Osteoblast (primary cell): Measurements from ENCODE around the genes ELAPOR1 and GSTM1.

DNA sequence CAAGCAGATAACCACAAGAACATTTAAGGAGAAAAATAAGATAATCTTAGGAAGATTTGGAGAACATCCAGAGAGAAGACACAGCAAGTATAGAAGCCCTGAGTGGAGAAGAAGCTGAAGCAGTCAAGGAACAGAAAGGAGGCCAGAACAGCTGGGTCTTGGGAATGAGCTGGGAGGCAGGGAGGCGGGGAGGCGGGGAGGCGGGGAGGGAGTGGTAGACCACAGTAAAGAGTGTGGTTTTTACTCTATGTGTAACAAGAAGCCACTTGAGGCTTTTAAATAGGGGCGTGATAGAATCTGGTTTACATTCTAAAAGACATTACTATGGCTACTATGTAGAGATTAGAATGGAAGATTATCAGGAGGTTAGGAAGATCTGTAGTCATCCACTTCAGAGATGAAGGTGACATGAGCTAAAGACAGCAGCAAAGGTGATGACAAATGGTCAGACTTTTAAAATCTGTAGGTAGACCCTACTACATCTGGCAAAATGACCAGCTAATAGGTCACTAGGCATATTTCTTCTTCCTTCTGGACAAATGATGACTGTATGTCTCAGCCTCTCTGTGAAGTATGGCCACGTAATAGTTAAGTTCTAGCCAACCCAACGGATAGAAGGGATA, 6.5 kb downstream of the CLCC1 start:
- CAGE, long polyA plus RNA, result no peak
- RRBS, result no CpG with 5 or more reads among the region's 6 CpGs

- CAGE, long polyA plus RNA, result no peak
- RRBS, result 5% methylated on average over 5 of the region's 69 CpGs
Observed at GRCh38 chr1:109113585-109114660, at the start of gene ELAPOR1. ELAPOR1 (plus strand) TSS chr1:109114115.

GRCh38 chr1:109115940-109116332, 2.0 kb downstream of the ELAPOR1 start:
- CAGE, long polyA plus RNA, result no peak
- RRBS, result no CpG with 5 or more reads among the region's 3 CpGs

DNA sequence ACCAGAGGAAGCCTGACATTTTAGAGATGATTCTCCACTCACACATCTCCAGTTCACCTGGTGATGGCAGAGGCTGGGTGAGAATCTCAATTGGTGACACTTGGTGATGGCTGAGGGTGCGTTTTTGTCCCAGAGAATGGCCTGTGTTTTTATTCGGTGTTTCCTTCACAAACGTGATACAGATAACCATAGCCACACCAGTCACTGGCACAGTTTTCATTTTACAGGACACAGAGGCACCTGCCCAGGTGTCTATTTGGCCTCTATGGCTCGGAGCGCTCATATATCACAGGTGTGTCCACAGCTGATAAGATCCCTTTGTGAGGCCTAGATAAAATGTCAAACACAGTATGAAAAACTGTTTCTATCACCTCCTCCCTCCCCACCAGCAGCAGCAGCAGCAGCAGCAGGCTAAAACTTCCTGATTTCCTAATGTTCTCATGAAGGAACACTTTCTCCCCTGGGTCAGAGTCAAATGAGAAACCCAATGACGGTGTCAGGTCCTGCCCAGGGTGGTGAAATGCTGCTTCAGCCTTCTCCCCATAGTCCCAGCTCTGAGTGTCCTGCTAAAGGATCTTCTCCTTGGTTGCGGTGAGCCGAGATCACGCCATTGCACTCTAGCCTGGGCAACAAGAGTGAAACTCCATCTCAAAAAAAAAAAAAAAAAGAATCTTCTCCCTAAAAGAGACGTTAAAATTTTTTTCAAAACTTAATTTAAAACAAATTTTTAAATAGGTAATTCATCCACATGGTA, 24.4 kb downstream of the ELAPOR1 start:
- CAGE, long polyA plus RNA, result no peak
- RRBS, result no CpG with 5 or more reads among the region's 10 CpGs

GRCh38 chr1:109197132-109197783, 16.5 kb upstream of the SARS1 start:
- CAGE, long polyA plus RNA, result no peak
- RRBS, result 5% methylated on average over 2 of the region's 11 CpGs

GRCh38 chr1:109275478-109276050, 7.4 kb downstream of the PSRC1 start:
- CAGE, long polyA plus RNA, result no peak
- RRBS, result no CpG with 5 or more reads among the region's 12 CpGs

DNA sequence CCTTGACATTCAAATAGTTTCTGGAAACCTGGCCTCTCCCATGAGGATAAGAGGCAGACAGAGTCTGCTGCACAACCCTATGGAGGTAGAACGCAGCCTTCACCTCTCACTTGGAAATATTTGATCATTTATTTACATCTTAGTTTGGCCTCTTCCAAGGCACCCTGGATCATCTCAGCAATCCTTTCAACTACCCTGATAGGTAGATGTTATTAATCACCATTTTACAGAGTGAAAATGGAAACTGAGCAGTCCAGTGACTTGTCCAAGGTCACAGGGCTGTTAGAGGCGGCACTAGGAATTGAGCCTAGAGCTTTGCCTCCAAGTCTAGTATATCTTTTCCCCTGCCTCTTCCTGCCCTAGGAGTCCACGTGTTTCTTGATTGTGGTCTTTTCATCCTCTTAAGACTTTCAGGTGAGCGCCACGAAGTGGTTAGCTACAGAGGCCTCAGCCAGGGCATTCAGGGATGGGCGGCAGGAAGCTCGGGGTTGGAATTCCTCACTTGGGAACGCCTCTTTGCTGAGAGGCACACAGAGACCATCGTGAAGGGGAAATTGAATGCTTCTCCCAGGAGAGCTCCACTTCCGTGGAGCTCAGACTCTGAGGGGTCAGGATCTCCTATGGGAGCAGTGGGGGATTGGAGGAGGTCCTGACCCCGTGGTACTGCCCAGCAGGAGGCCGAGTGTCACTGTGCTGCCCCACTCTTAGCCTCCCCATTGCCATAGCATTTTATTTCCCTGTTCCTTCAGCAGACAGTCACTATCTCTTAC, 903 bp downstream of the MYBPHL start:
- CAGE, long polyA plus RNA, result no peak
- RRBS, result no CpG with 5 or more reads among the region's 12 CpGs

- CAGE, long polyA plus RNA, result no peak
- RRBS, result no CpG with 5 or more reads among the region's 5 CpGs
Observed at GRCh38 chr1:109389179-109389747, 8.5 kb downstream of the SORT1 start.

DNA sequence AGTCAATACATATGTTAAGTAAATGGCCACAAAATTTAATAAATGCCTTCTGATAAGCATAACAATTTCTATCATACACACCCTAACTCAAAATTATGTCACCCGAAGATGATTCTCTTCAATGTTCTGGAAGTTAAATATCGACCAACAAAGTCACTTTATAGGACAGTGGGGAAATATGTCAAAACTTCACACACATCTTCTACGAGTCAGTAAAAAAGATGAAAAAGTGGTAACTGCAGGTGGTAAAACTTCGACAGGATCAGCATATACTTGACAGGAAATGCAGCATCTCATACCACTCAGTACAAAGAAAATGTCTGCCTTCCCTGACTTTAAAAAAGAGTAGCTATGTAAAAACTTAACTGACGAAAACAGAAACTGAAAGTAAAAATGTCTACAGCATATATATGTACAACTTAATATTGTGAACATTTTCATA, 982 bp downstream of the PSMA5 start:
- CAGE, long polyA plus RNA, result no peak
- RRBS, result no CpG with 5 or more reads among the region's 5 CpGs

- CAGE, long polyA plus RNA, result no peak
- RRBS, result no CpG with 5 or more reads among the region's 1 CpG
Observed at GRCh38 chr1:109467729-109468043, 1.3 kb downstream of the SYPL2 start.

DNA sequence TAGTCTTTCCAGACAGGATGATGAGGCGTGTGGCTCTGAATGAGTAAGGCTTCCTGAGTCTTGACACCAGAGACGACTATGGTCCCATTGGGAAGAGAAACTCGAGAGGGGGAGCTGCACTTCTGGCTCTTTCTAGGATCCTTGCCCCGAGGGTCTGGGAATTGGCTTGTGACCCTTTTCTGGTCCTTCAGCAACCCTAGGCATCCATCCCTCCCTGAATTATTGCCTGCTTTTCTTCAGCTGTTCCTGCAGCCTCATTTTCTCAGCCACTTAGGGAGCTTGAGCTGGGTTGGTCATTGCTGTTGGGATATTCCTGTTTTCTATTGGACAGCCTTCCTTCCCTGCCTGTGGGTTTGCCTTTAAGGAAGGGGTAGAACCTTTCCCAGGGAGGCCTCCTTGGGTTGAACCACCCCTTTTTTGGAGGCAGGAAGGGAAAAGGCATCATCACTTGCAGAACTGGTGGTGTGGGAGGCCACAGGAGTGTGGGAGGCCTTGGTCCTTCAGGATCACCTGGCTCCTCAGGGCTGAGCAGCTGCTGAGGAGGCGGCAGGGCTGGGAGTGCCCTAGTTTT, 834 bp upstream of the CYB561D1 start:
- CAGE, long polyA plus RNA, result no peak
- RRBS, result no CpG with 5 or more reads among the region's 5 CpGs

- CAGE, long polyA plus RNA, result no peak
- RRBS, result no CpG with 5 or more reads among the region's 4 CpGs
Observed at GRCh38 chr1:109502482-109502983, 7.0 kb downstream of the AMIGO1 start.

GRCh38 chr1:109503895-109504289, 5.6 kb downstream of the AMIGO1 start:
- CAGE, long polyA plus RNA, result no peak
- RRBS, result no CpG with 5 or more reads among the region's 3 CpGs

DNA sequence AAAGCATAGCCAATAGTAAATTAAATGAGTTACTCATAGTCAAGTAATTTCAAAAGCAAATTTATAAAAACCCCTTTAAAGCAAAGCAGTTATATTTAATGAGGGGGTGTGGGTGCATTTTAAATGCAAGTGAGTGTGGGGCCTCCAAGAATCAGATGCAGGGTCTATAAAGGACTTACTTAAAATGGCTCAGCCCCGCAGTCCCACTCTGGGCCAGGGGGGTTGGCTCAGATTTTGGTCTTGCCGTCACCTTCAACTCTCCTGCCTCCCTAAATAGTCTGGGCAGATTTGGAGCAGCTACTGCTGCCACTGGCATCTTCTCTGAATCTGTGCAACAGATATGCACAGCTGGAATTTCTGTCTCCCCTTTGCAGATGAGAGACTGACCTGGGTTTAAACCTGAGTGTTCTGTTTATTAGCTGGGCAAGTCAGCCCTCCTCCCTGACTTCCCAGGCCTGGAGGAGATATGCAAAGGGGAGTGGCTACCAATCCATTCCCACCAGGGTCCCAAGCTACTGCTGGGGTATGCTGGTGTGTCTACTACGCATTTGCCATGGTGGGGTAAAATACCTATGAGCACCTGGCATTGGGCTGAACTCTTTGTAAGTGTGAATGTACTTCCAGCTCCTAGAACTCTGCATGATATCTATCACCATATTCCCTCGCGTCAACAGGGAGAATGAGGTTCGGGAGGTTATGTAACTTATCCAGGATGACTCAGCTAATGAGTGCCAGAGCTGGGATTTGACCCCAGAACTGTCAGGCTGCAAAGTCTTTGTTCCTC, 16.4 kb downstream of the AMPD2 start:
- CAGE, long polyA plus RNA, result no peak
- RRBS, result no CpG with 5 or more reads among the region's 6 CpGs

- CAGE, long polyA plus RNA, result no peak
- RRBS, result no CpG with 5 or more reads among the region's 44 CpGs
Observed at GRCh38 chr1:109687504-109688168, at the start of gene GSTM1. GSTM1 (plus strand) TSS chr1:109687817.

- CAGE, long polyA plus RNA, result no peak
- RRBS, result no CpG with 5 or more reads among the region's 8 CpGs
Observed at GRCh38 chr1:109750805-109751270, 10.0 kb upstream of the GSTM3 start.

- CAGE, long polyA plus RNA, result no peak
- RRBS, result no CpG with 5 or more reads among the region's 15 CpGs
Observed at GRCh38 chr1:109790610-109791625, 27.2 kb upstream of the EPS8L3 start.

GRCh38 chr1:109794271-109794762, 30.6 kb upstream of the EPS8L3 start:
- CAGE, long polyA plus RNA, result no peak
- RRBS, result no CpG with 5 or more reads among the region's 12 CpGs

DNA sequence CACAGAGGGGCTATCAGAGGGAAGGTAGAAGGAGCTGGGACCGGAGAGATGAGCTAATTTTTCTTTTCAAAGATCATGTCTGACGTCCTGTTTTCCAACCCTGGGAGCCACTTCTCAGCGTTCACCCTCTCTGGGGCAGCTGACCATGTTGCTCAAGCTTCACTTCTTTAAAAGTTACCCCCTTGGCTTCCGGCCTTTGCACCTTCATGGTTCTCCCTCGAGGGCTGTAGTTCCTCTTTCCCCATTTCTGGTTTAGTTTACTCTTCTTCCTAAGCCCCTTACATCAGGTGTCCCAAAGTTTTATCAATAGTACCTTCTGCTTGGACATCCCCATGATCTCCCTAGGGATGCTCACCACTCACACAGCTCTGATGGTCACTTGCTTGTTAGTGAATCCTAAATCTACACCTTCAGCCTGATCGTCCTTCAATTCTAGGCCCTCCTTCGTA, 23.8 kb upstream of the CSF1 start:
- CAGE, long polyA plus RNA, result no peak
- RRBS, result no CpG with 5 or more reads among the region's 7 CpGs

DNA sequence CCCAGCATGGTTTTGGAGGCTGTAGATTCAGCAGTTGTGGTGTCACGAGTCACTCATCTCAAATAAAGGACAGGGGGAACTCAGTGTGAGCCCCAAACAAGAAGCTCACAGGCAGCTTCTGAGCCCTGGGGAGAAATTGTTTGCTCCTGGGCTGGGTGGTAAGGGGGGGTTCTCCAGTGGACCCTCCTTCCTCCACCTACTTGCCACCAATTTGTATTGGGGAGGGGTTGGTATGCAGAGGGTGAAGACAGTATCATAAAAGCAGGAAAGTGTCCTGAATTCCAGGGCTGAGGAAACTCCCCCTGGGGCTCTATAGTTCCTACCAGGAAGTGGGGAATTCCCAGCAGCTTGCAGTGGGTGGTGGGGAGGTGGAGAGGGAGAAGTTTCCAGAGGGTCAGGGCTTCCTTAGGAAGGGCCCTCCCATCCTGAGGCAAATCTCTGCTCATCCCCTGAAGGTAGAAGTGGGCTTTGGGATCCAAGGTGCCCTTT, 18.2 kb upstream of the CSF1 start:
- CAGE, long polyA plus RNA, result no peak
- RRBS, result no CpG with 5 or more reads among the region's 1 CpG